Kidney epithelial cell (primary cell): ENCODE results near the gene ARHGAP42.

- RAMPAGE, long total RNA, result no peak
- RRBS, result no CpG with 5 or more reads among the region's 8 CpGs
Observed at GRCh38 chr11:99069926-99070305, 49.2 kb downstream of the CNTN5 start.

- RAMPAGE, long total RNA, result no peak
- RRBS, result 1% methylated on average over 41 of the region's 96 CpGs
Observed at GRCh38 chr11:100686920-100687778, at the start of gene ARHGAP42. Gene ARHGAP42 (plus strand): TSS chr11:100687288.

GRCh38 chr11:100776039-100776815 lies 89.1 kb downstream of the ARHGAP42 start:
- RAMPAGE, long total RNA, result no peak
- RRBS, result no CpG with 5 or more reads among the region's 6 CpGs

- RAMPAGE, long total RNA, result no peak
- RRBS, result under 1% methylated on average over 8 of the region's 40 CpGs
Observed at GRCh38 chr11:101582023-101583046, 1.5 kb downstream of the TRPC6 start.

DNA sequence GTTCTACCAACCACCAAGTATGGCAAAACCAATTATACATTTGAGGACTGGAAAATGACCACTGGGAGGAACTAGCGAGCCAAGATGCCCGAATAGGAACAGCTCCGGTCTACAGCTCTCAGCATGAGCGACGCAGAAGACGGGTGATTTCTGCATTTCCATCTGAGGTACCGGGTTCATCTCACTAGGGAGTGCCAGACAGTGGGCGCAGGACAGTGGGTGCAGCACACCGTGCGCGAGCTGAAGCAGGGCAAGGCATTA lies 62.5 kb upstream of the CEP126 start:
- RAMPAGE, long total RNA, result no peak
- RRBS, result no CpG with 5 or more reads among the region's 11 CpGs

- RAMPAGE, long total RNA, result no peak
- RRBS, result no CpG with 5 or more reads among the region's 20 CpGs
Observed at GRCh38 chr11:102111808-102112472, 1.7 kb downstream of the YAP1 start.

- RAMPAGE, long total RNA, result no peak
Observed at GRCh38 chr11:102361442-102361984, 14.5 kb downstream of the BIRC2 start.

DNA sequence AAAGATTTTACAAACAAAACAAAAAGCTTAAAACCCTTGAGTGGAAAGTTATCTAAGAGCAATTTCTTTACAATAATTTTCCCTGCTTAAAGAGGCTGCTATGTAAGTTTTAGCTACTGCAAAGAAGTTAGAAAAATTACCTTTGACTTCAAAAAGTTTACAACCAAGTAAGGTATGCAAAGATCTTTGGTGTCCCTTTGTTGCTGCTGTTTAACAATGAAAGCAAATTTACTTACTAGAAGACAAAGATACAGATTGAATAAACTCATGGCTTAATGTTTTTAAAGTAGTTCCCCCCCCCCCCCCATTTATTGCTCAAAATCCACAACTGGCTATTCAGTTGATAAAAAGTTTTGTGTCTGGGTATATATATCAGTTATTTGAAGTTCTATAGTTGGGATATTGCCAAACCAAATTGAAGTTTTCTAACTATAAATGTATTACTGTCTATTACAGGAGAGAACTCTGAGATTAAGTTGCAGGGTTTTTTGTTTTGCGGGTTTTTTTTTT lies 25.9 kb downstream of the TMEM123 start:
- RAMPAGE, long total RNA, result no peak
- RRBS, result no CpG with 5 or more reads among the region's 1 CpG

DNA sequence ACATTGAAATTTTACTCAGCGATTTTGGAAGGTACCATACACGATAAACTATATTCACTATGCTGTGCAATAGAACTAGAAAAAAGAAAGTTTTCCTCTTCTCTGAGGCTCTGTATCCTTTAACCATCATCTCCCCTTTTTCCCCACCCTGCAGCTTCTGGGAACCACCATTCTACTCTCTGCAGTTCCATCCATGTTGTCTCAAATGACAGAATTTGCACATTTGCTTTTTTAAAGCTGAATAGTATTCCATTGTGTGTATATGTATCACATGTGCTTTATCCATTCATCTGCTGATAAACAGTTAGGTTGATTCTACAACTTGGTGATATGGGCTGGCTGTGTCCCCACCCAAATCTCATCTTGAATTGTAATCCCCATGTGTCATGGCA lies 21.2 kb downstream of the TMEM123 start:
- RAMPAGE, long total RNA, result no peak
- RRBS, result no CpG with 5 or more reads among the region's 2 CpGs

DNA sequence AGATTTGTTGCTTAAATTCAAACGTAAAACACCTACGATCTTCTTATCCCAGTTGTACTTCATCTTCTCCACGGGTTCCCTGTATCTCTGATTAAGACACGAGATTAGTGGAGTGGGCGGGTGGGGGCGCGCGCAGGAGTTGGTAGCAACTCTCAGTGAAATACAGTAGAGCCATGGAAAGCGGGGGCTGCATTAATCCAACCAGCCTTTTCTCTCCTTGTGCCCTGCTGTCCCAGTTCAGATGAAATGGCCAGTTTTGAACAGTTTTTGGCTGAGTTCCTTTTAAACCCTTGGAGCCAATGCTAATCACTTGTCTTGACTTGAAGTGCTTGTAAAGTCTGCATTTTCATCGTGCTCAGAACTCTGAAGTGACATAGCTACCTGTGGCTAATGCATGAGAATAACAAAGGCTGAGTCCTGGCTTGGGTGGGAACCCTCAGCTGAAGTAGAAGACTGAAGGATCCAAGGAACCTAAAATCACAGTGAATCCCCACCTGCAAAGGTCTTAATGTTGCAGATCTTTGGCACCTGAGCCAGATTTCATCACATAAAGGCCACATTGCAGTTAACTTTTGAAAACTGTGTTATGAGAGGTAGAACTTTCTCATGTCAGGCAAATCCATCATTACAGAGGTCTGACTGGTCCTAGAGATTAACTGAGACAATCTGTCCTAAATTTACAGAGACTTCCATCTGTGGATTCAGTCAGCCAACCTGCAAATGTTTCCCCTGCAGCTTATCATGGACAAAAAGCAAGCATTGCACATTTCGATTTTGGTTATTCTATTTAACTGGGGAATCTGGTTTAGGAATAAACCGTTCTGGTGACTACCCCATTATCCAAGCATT lies 909 bp upstream of the TMEM123 start:
- RAMPAGE, long total RNA, result no peak
- RRBS, result no CpG with 5 or more reads among the region's 12 CpGs

GRCh38 chr11:102475838-102476515 lies 23.4 kb upstream of the TMEM123 start:
- RAMPAGE, long total RNA, result no peak
- RRBS, result no CpG with 5 or more reads among the region's 1 CpG

DNA sequence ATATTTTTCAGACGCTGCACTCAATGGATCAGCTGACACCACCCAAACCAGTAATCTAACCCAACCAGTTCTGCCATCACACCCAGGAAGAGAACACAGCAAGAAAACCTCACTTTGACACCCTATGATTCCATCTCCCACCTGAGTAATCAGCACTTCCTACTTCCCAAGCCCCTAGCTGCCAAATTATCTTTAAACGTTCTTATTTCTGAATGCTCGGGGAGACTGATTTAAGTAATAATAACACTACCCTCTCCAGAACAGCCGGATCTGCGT lies 2.6 kb downstream of the CASP4 start:
- RAMPAGE, long total RNA, result no peak
- RRBS, result no CpG with 5 or more reads among the region's 5 CpGs

GRCh38 chr11:104968883-104969796 lies 766 bp upstream of the CASP4 start:
- RAMPAGE, long total RNA, result no peak
- RRBS, result no CpG with 5 or more reads among the region's 16 CpGs

DNA sequence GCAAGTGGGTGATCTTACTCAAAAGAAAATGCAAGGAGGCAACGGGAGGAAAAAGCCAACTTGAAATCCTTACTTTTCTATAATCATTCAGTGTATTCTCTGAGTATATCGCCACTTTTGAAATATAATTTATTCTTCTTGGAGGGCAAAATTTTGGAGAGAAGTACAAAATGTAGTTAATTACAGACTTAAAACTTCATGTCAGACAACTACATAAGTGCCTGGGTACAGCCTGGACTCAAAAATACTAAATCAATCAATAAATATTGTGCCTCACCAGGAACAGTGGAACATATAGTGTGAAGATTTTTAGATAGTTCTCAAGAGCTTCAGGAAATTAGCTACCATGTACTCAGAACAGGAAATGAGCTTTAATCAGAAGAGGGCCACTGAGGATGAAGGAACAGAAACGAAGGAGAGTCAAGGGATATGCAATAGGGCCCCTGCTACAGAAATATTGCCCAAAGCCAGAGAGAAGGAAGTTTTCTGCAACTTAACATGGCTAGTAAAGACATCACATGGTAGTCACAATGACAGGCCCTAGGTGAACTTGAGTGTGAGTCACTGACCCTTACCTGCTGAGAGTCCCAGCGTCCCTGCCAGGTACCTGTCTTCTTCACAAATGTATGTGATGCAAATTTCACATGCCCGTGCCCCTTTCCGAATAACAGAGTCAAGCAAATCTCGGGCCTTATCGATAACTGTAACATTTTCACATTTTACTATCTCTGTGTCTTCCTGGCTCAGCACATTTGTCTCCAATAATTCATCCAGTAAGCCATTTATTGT lies 25.1 kb upstream of the CARD16 start:
- RAMPAGE, long total RNA, result no peak
- RRBS, result no CpG with 5 or more reads among the region's 8 CpGs

DNA sequence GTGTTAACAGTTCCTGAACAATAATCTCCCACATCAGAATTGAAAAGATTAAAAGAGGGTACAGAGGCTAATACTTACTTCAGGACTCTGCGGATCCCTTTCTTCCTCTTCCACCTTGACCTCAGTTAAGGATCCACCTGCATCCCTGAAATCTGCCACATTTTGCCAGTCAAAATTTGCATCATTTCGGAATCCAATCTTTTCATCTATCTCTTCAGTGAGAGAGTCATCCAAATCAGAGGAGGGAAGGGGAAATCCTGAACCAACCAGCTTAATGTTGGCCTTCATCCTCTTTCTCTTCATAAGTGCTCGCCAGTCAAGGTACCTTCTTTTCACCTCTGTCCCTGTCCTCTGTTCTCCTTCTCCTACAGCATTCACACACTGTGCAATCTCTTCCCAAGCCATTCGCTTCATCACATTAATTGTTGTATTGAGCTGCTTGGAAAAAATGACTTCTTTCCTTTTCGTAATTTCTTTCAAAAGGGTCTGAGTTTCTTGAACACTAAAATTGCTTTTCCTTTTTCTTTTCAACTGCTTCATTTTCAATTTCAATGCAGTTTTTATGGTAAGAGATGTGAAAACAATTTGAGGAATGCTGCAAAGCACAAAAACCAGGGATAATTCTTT lies 11.5 kb downstream of the MSANTD4 start:
- RAMPAGE, long total RNA, result no peak
- RRBS, result no CpG with 5 or more reads among the region's 5 CpGs

GRCh38 chr11:106091217-106091975 lies 13.9 kb downstream of the AASDHPPT start:
- RAMPAGE, long total RNA, result no peak
- RRBS, result no CpG with 5 or more reads among the region's 5 CpGs

- RAMPAGE, long total RNA, result no peak
- RRBS, result no CpG with 5 or more reads among the region's 2 CpGs
Observed at GRCh38 chr11:106378750-106379135, 301.3 kb downstream of the AASDHPPT start.

GRCh38 chr11:106695557-106695797 lies 322.8 kb downstream of the GUCY1A2 start:
- RAMPAGE, long total RNA, result no peak
- RRBS, result no CpG with 5 or more reads among the region's 1 CpG

GRCh38 chr11:107454060-107454579 lies 3.5 kb downstream of the CWF19L2 start:
- RAMPAGE, long total RNA, result no peak
- RRBS, result no CpG with 5 or more reads among the region's 2 CpGs

DNA sequence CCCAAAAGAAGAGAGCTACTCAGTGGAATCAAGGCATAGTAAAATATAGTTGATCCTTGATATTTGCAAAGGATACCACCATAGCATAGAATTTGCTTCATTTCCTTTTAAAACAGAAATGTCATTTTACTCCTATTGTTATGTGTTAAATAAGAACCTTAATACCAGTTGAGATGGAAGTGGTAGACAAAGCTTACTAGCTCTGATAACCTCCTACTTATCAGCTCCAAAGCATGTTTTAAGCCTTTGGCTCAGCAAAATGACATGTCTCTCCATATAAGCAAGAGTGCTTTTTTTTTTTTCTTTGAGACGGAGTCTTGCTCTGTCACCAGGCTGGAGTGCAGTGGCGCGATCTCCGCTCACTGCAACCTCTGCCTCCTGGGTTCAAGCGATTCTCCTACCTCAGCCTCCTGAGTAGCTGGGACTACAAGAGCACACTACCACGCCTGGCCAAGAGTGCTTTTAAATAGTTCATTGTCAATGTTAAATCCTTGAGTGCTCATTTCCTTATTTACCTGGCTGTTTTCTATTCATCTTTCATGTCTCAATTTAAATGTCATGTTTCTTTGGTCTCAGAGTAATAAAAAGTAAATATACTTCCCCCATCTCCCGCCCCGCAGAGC lies 3.7 kb downstream of the ATM start:
- RAMPAGE, long total RNA, result no peak
- RRBS, result no CpG with 5 or more reads among the region's 8 CpGs